Vein endothelial cell (primary cell): Measurements from ENCODE around the genes SIX1, HIF1A, WDR89 and SYNE2.

GRCh38 chr14:60649321-60649893, at the start of gene SIX1:
Gene SIX1 (minus strand): TSS chr14:60649477.
- CAGE, long polyA plus RNA: no peak

DNA sequence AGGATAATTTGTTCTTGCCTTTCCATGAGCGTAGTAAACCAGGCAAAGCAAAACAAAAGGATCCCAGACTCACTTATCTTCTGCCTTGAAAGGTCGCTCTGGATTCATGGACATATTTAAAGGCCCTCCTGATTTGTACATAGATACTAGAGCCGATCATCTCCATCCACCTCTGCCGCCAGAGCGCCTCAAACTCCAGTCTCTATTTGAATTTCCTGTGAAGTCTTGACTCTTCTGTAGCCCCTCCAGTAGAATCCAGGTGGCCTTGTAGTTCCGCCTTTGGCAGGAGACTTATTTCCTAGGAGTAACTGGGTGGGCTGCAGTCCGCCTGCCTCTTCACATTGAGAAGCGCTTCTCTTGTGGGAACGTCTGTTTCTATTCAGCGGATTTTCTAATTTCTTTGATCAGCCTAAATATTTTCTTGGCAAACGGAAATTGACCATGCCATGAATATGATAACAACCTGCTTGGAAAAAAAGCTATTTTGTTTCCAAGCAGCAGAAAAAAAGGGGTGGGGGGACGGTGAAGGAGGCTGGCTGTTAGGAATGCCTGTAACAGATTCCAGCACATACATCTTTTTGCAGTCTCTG, 8.9 kb upstream of the SIX1 start:
- CAGE, long polyA plus RNA: no peak

DNA sequence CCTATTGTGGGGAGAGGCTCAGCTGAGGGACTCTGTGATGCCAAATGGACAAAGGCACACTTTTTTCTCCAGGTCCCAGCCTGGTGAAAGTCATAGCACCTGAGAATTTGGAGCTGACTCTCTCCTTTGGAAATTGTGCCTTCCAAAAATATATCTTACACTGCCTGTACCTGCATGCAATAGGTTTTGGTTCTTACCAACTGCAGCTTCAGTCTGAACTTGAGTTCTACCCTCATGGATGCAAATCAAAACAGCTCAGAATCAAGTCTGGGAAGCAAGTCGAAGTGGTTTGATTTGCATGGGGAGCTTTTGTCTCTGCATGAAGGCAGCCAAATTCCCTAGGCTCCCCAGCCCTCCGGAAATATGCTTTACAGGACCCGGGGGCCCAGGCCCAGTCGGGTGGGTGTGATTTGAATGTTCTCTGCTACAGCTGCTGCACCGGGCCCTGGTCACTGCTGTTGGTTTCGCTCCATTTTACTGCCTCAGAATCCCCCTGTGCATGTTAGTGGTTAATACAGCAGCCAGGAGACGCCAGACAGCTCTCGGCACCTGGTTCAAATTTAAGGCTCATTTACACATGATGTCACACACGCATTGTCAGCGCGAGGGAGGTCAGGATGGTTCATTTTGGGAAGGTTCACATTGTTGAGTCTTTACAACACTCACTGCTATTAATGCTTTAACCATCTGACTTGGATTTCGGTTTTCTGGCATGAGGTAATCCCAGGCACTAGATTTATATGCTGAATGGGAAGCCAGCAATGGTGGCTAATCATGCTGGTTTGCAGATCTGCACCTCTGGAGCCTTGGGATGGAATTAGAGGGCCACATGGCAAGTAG, 99.5 kb downstream of the SLC38A6 start:
- CAGE, long polyA plus RNA: no peak

GRCh38 chr14:61218673-61219093, 62.5 kb downstream of the TMEM30B start:
- CAGE, long polyA plus RNA: no peak

DNA sequence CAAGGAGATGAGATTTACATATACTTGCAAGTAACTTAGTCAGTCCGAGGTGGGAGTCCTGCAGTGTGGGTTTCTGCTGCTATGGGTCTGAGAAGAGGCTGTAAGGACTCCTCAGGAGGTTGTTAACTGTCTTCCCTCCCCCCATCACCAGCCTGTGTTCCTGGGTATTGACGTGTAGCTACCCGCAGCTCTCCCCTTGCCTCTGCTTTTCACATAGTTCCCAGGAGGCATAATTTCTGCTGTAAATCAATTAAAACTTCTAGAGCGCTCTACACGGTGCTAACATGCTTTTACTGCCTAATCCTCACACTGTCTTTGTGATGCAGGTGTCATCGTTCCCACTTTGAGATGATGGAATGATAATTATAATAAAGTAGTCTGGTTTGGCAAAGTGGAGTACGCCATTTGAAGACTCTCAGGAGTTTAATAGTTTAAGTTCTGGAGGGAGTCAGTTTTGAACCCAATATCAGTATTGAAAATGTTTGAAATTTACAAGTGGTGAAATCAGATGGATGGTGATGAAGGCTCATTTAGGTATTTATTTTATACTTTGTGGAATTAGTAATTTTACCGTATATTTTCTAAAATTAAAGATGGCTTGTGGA, 1.8 kb downstream of the PRKCH start:
- CAGE, long polyA plus RNA: no peak

GRCh38 chr14:61343790-61344731, 22.7 kb downstream of the PRKCH start:
- CAGE, long polyA plus RNA: no peak

DNA sequence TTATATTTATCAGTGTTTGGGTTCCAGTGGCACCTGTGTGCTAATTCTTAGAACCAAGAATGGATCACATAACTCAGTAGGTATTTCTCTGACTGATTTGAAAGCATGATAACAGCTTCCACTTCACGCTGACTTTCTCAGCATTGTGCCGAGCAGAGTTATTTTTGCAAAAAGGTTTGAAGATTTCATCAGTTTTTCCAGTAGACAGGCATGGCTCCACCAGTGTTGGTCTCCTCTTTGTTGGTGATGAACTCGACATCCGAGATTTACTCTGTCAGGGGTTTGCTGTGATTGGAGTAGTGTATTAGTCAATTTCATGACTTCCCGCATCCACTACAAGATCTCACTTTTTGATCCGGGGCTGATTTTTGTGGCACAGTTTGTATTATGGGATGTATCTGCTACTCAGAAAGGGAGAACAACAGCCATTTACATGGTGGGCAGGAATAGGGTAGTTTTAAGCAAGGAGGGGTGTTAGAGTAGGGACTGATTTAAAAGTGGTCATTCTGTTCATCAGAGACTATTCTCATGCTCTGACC, 85.3 kb downstream of the PRKCH start:
- CAGE, long polyA plus RNA: no peak

GRCh38 chr14:61435090-61435539, 113.7 kb downstream of the PRKCH start:
- CAGE, long polyA plus RNA: no peak

DNA sequence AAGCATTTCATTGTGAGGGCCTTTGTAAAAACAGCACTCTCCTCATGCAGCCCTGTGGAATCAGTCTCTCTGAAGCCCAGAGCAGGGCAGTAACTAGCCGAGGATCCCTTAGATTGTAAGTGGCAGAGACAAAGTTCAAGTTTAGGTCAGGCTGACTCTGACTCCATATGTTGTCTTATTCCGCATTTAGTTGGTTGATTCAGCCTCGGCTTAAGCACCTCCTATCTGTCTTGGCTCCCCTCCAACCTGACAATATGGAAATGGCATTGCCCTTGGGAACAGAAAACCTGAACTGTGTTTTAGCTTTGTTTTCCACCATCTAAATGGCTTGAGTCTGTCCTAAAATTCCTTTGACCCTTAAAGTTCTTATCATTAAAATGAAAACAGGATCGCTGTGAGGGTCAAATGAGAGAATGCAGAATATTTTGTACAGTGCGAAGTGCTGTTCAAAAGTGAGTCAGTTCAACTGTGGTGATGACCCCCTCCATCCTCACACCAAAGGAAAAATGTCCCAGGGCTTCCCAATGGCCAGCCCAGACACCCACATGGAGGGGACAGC, 141.5 kb downstream of the PRKCH start:
- CAGE, long polyA plus RNA: no peak

DNA sequence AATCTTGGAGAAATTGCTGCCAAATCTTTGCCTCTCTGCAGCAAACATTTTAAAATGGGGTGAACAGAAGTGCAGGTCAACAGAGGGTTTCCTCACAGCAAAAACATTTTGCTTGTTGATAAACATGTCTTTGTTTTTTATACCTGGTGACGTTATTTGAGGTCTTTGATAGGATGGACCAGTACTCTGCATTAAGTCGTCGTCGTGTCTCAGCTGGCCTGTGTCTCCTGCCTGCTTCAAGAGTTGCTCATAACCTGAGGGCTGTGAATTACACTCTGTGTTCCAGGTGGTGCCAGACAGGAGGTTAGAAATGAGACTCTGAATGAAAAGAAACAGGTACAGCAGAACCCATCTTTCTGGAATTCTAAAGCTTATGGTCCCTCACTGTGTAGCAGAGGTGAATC, 161.0 kb downstream of the PRKCH start:
- CAGE, long polyA plus RNA: no peak

GRCh38 chr14:61528575-61529001, 166.7 kb upstream of the HIF1A start:
- CAGE, long polyA plus RNA: no peak

DNA sequence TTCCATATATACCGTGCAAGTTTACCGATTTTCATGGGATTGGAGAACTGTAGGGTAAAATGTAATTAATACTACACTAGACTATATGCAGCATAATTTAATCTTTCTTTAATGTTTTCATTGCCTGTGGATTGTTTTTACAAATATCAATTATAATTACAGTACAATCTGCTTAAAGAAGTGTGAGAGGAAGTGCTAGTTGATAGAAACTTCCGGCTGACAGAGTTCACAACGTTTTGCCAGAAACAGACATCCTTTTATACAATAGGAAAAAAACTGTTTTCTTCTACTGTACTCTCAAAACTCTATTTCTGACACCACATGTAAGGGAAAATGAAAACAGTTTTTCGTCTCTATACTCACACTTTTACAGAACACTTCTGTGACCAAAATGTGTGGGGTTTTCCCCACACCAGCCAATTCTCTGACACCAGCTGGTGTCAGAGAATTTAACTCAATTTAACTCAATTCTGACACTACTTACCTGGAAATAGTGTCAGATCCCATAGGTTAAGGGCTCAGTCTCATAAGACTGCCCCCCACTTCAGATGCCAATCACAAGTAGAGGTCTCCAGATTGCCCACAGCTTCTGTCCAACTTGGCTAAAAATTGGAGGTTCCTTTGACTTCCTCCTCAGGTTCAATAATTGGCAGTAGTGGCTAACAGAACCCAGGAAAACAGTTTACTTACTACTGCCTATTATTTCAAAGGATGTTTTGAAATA, 24.2 kb upstream of the HIF1A start:
- CAGE, long polyA plus RNA: no peak

DNA sequence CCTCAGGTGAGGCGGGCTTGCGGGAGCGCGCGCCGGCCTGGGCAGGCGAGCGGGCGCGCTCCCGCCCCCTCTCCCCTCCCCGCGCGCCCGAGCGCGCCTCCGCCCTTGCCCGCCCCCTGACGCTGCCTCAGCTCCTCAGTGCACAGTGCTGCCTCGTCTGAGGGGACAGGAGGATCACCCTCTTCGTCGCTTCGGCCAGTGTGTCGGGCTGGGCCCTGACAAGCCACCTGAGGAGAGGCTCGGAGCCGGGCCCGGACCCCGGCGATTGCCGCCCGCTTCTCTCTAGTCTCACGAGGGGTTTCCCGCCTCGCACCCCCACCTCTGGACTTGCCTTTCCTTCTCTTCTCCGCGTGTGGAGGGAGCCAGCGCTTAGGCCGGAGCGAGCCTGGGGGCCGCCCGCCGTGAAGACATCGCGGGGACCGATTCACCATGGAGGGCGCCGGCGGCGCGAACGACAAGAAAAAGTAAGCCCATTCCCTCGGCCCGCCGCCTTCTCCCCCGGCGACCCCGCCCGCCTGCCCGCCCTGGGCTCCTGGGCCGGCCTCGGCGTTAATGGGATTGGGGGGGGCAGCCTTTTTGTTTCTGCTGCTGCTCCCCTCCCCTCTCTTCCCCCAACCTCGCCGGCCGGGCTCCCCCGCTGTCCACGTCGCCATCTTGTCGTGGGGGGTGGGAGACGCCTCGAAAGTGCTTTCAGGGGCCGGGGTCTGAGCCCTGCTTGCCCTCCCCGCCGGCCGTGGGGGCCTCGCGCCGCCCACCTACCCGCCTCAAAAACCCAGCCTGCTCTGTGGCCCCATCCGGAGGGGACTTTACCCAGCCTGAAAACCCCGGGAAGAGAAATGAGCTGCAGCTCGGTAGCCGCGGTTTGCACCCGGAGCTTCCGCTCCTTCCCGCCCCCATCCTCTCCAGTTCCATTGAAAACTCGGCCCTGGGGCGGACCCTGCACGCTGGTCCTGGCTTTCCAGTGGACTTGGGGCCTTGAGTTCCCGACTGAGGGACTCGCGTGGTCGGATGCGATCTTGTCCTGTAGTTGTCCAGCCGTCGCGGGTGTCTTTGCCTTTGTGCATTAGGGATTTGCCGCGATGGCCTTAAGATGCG, at the start of gene HIF1A:
Gene HIF1A, plus strand, starts transcription at position 138 of the 1,095 bp plus-strand sequence.
- CAGE, long polyA plus RNA: no peak

DNA sequence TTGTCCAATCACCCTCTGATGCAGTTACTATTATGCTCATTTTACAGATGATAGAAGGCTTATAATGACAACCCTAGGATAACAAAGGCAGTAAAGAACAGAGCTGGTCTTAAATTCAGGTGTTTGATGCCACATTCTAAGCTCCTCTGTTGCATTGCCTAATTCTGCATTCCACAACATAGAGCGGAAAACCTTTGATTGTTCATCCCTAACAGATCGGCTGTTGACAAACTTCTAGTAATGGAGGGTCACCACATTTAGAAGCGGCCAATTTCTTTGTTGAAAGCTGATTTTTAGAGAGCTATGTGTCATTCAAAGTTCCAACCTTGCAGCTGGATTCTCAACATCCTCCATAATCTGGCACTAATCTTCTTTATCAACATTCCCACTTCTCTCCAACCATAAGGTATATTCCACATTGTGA, 371.1 kb downstream of the SYT16 start:
- CAGE, long polyA plus RNA: no peak

DNA sequence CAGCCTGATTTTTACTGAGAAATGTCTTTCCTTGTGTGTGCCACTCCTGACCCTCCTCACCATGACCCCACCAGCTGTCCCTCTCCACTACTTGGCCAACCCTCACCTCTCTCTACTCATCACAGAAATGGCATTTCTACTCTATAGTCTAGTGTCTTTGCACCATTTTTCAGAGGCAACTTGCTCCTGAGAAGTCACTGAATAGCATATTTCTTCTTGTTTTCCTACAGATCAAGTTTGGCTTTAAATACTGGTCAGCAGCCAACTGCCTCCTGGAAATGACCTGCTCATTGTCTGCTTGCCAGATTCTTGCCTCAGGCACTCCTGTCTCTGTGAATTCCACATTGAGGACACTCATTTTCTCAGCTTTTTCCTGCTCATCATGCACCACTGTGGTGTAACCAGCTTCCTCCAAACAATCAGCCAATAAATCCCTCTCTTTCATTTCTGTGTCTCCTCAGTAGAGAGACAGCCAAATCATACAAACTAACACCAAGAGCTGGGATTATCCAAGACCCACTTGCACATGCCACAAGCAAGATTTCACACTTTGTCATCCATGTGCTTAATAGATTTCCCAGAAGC, 105.2 kb downstream of the PPP2R5E start:
- CAGE, long polyA plus RNA: no peak

DNA sequence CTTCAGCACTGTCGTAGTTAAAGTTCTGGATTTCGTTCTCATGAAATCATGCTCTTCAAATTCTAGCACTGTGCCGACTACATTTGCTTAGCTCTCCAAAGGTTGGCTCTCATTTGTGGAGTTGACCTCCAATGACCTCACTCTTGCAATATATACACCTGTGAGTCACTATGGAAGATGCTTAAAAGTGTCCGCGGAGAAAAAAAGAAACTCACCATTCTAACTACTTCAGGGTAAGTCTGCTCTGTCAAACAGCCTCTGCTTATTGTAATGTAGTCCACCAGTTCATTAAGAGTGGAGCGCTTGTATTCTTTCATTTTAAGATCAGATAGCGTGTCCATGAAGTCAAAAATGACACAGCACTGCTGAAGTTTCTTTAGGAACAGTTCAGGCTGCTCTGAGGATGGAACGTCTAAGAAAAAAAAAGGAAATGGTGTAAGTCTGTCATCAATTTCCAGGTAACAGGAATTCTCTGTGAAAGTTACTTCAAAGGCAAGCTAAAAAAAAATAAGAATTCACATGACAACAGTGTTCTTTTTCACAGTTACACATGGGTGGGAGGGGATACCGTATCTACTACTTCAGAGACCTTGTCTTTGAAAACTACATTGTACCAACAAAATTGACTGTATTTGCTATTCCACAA, 89.6 kb downstream of the PPP2R5E start:
- CAGE, long polyA plus RNA: no peak

DNA sequence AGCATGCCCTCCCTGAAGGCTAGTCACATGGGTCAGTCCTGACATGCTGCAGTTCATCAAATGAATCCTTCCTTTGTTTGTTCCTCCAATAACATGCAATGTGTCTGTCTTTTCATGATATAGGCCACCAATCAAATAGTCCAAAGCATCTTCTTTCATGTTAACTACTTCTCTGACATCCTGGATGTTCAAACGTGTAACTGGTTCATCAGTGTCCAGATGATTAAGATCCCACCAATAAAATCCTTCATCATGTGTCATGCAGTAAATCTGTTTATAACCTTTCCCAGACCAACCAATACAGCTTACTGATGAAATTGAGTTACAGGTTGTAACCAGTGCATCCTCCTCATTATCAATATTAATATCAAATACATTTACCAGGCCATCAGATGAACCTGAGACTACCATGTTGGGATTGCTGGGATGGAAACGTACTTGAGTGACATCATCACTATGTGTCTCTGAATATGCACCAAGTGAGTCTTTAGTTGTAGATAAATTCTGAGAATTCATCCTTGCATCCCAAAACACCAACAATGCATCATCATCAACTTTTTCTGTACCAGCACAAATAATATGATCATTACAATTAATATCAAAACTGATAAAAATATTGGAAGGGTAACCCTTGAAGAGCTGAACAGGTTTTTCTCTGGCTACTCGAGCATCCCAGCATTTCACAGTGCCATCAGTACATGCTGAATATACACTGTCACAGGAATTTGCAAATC, 42.5 kb downstream of the WDR89 start:
- CAGE, long polyA plus RNA: no peak

DNA sequence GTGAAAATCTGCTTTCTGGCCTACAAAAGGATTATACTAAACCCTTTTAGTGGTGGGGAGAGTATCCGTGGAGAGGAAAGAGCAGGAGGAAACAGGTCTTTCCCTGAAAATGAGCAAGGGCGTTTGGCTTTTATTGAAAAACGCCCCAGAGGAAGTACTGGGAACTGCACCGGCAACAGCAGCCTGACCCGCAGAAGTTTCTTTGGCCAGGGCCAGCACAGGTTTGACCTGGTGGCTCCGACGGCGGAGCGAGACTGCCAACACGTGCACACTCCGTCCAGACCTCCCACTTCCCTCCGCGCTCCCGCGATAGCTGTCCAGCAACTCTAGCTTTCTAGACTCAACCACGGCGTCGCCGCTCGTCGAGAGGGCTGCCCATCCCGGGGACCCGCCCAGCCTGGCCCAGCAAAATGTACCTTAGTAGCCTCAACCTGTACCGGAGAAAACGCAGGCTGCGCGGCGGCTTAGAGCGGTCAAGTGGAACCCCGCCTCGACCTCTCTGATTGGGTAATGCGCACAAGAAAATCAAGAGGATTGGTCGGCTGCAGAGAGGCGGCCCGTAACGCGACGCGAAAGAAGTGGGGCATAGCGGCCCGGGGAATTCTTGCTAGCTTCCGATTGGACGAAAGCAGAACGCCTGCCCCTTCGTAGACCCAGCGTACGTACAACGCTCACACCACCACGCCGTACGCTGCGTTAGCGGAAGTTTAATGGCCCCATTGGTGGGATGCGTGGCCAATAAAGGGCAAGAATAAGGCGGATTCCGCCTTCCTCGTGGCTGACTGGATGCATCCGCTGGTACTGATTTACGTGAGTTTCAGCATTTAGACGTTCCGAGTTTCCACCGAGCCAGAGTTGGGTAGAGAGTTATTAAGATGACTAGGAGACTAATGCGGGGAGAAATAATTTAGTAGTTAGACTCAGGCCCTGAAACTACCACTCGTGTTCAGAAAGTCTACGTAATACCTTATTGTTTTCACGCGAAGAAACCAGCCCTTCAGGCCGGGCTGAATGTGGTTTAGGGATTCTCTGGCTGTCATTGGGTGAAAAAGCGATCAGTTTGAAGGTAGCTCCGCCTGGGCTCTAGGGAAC, at the start of gene WDR89:
Gene WDR89, minus strand, starts transcription at position 484 of the 1,092 bp plus-strand sequence.
- CAGE, long polyA plus RNA: no peak

- CAGE, long polyA plus RNA: no peak
These were observed at the start of gene SYNE2 for GRCh38 chr14:63852724-63853687. Gene SYNE2 (plus strand): TSS chr14:63853004.

- CAGE, long polyA plus RNA: no peak
These were observed 67.2 kb downstream of the SYNE2 start for GRCh38 chr14:63920090-63920389.